HepG2 (cell line): Measurements from ENCODE around the genes MED4, MLNR and CDADC1.

DNA sequence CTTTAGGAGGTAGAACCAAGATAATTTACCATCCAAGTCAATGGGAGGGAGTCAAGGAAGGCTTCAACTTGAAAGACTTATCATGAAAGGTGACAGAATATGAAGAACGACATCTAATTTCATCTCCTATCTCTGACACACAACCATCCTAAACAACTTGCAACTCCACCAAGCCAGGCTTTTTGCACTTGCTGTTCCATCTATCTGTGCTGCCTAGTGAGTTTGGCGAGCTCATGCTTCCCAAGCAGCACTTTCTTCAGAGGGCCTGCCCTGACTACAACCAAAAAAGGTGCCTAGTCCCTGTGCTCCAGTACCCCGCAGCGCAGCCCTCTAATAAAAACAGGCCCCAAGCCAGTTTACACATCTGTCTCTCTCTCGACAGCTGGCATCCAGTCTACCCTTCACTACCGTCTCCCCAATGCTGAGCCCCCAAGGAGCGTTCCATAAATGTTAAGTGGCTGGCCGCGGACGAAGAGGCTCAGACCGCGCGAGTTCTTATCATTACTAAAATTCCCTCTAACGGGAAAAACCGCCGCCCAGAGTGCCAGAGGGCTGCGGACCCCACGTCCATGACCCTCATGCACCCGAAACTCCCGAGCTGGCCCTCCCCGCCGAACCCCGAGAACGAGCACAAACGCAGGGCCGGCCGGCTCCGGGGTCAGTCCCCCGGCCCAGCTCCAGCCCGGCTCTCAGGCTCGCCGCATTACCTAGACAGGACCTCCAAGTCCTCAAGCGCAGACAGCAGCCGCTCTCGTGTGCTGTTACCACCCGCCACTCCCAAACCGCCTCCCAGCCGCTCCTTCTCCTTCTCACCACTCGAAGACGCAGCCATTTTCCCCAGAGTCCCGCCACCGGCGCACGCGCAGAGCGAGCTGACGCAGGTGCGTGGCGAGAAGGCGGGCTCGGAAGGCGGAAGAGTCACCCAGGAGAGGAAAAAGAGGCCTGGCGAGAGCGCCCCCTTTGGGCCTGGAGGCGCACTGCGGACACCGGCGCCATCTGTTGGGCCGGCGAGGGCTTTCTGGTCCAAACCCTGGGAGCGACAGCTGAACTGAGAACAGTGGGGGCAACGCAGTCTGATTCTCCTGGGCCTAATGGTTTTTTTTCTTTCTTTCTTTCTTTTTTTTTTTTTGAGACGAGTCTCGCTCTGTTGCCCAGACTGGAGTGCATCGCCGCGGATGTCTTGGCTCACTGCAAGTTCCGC lies at the start of gene MED4:
MED4 (minus strand) TSS at position 858 of the 1,201 bp plus-strand sequence.
- RRBS, 2 experiments = no CpG with 5 or more reads among the region's 68 CpGs
CAGE:
- cytosol, long polyA minus RNA = start-site peak on the minus strand centred at position 837 of the sequence, 6 bp wide, 346 reads
- cytosol, long polyA plus RNA = start-site peak on the minus strand centred at position 848 of the sequence, 21 bp wide, 1,730 and 2,628 reads in 2 replicates
- long polyA plus RNA = start-site peak on the minus strand centred at position 849 of the sequence, 24 bp wide, 2,332 and 2,298 reads in 2 replicates
- nucleus, long polyA minus RNA = start-site peak on the minus strand centred at position 832 of the sequence, 17 bp wide, 35 reads
- nucleus, long polyA plus RNA = start-site peak on the minus strand centred at position 848 of the sequence, 22 bp wide, 635 and 1,673 reads in 2 replicates

DNA sequence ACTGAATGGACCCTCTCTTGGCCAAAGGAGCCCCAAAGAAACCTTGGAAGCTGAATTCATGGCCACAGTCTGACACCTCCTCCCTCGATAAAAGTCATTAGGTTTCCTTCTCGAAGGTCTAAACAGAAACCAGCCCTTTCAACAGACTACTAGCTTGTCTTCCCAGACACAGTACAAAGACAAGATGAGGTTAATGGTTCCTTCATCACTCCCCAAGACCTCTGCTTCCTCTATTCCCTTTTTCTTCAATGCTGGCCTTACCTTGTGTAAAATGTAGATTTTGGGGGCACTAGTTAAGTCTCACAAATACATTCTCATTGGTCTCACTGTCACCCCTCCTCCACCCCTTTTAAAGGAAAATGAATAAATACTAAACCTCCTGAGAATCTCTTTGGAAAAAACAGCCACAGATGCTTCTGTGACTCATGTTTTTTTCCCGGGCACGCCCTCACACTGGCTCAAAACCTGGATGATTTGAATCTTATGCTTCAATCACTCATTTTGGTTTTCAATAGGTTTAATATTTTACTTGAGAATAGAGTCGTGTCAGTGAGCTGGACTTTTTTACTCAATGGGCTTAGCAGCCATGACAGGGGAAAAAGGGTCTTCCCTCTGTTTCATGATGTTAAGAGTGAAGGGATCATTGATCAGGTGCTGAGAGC lies 65.9 kb upstream of the MED4 start:
- RRBS, 2 experiments = no CpG with 5 or more reads among the region's 5 CpGs
CAGE:
- cytosol, long polyA minus RNA = no peak
- cytosol, long polyA plus RNA = no peak
- long polyA plus RNA = no peak
- nucleus, long polyA minus RNA = no peak
- nucleus, long polyA plus RNA = no peak

- RRBS, 2 experiments = no CpG with 5 or more reads among the region's 4 CpGs
CAGE:
- cytosol, long polyA minus RNA = no peak
- cytosol, long polyA plus RNA = no peak
- long polyA plus RNA = no peak
- nucleus, long polyA minus RNA = no peak
- nucleus, long polyA plus RNA = no peak
Measured at GRCh38 chr13:48258656-48259200, 25.7 kb downstream of the ITM2B start.

- RRBS, 2 experiments = no CpG with 5 or more reads among the region's 17 CpGs
CAGE:
- cytosol, long polyA minus RNA = no peak
- cytosol, long polyA plus RNA = no peak
- long polyA plus RNA = no peak
- nucleus, long polyA minus RNA = no peak
- nucleus, long polyA plus RNA = no peak
Measured at GRCh38 chr13:48492457-48493416, 40.1 kb downstream of the RCBTB2 start.

- RRBS, 2 experiments = no CpG with 5 or more reads among the region's 6 CpGs
CAGE:
- cytosol, long polyA minus RNA = no peak
- cytosol, long polyA plus RNA = no peak
- long polyA plus RNA = no peak
- nucleus, long polyA minus RNA = no peak
- nucleus, long polyA plus RNA = no peak
Measured at GRCh38 chr13:48594476-48594932, 59.2 kb upstream of the CYSLTR2 start.

DNA sequence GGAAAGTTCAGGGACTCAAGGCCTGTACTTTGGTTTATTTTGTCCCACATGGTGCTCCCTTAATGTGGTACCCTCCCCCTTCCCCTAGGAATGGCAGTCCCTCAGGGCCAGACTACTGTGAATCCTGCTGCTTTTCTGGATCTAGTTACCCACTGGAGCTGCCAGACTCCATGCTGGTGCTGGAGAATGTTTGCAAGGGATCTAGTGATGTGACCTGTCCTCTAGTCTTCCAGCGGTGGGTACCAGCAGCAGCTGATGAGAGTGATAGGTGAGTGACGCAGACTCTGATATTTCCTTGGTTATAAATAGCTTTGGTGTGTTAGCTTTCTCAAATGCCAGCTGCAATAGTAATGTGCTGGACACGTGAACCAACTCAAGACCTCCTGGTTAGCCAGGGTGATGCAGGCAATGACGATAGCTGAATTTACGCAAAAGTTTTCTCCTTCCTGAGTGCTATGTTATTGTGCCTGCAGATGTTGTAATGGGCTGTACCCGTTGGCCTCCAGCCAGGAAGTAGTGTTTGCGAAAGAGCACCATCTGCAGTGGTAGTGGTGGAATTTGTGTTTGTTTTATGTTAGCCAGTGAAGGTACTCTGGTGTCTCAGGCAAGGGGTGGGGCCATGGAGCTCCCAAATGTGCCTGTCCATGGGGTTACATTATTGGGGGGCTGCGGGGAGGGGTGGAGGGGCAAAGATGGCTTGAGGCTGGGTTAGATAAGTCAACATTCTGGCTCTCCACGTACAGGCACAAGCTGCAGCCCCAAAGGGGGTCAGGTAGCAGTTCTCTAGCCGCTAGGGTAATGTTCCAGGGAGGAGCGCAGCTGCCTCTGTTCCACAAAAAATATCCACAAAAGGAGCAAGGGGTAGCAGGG lies 129.5 kb downstream of the CYSLTR2 start:
- RRBS, 2 experiments = no CpG with 5 or more reads among the region's 11 CpGs
CAGE:
- cytosol, long polyA minus RNA = no peak
- cytosol, long polyA plus RNA = no peak
- long polyA plus RNA = no peak
- nucleus, long polyA minus RNA = no peak
- nucleus, long polyA plus RNA = no peak

GRCh38 chr13:48954078-48954524 lies 21.6 kb upstream of the FNDC3A start:
- RRBS, 2 experiments = no CpG with 5 or more reads among the region's 6 CpGs
CAGE:
- cytosol, long polyA minus RNA = no peak
- cytosol, long polyA plus RNA = no peak
- long polyA plus RNA = no peak
- nucleus, long polyA minus RNA = no peak
- nucleus, long polyA plus RNA = no peak

DNA sequence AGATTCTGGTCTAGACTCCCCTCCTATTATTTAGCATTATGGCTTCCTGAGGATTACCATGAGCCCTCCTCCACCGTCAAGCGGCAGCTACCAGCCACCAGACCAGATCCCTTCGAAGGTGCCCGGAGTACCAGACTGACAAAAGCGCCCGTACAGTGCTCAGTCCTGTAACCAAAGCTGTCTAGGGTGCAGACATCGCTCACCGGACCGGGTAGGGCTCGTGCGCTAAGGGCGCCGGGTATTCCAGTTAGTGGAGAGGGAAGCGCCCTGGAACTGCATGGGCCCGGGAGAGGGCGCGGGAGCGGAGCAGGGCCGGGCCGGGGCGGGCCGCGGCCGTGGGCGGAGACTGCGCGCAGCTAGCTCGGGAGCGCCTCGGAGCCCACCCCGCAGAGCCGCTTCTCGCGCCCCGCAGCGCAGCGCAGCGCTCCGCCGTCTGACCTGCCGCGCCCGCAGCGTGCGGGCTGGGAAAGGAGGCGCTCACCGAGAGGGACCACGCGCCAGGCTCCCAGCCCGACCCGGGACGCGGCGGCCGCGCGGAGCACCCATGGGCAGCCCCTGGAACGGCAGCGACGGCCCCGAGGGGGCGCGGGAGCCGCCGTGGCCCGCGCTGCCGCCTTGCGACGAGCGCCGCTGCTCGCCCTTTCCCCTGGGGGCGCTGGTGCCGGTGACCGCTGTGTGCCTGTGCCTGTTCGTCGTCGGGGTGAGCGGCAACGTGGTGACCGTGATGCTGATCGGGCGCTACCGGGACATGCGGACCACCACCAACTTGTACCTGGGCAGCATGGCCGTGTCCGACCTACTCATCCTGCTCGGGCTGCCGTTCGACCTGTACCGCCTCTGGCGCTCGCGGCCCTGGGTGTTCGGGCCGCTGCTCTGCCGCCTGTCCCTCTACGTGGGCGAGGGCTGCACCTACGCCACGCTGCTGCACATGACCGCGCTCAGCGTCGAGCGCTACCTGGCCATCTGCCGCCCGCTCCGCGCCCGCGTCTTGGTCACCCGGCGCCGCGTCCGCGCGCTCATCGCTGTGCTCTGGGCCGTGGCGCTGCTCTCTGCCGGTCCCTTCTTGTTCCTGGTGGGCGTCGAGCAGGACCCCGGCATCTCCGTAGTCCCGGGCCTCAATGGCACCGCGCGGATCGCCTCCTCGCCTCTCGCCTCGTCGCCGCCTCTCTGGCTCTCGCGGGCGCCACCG lies at the start of gene MLNR:
MLNR (plus strand) TSS at position 545 of the 1,189 bp plus-strand sequence.
- RRBS, 2 experiments = 51 to 54% methylated on average over 26 to 29 of the region's 142 CpGs
CAGE:
- cytosol, long polyA minus RNA = no peak
- cytosol, long polyA plus RNA = no peak
- long polyA plus RNA = no peak
- nucleus, long polyA minus RNA = no peak
- nucleus, long polyA plus RNA = no peak

- RRBS, 2 experiments = no CpG with 5 or more reads among the region's 43 CpGs
CAGE:
- cytosol, long polyA minus RNA = no peak
- cytosol, long polyA plus RNA = start-site peak on the plus strand at chr13:49247923-49247967, 375 and 377 reads in 2 replicates
- long polyA plus RNA = start-site peak on the plus strand at chr13:49247932-49247947, 128 and 93 reads in 2 replicates
- nucleus, long polyA minus RNA = start-site peak on the plus strand at chr13:49247911-49247967, 31 reads
- nucleus, long polyA plus RNA = start-site peak on the plus strand at chr13:49247923-49247967, 226 and 708 reads in 2 replicates
Measured at GRCh38 chr13:49247206-49248379, at the start of gene CDADC1. Gene CDADC1 (plus strand): TSS chr13:49247925.

DNA sequence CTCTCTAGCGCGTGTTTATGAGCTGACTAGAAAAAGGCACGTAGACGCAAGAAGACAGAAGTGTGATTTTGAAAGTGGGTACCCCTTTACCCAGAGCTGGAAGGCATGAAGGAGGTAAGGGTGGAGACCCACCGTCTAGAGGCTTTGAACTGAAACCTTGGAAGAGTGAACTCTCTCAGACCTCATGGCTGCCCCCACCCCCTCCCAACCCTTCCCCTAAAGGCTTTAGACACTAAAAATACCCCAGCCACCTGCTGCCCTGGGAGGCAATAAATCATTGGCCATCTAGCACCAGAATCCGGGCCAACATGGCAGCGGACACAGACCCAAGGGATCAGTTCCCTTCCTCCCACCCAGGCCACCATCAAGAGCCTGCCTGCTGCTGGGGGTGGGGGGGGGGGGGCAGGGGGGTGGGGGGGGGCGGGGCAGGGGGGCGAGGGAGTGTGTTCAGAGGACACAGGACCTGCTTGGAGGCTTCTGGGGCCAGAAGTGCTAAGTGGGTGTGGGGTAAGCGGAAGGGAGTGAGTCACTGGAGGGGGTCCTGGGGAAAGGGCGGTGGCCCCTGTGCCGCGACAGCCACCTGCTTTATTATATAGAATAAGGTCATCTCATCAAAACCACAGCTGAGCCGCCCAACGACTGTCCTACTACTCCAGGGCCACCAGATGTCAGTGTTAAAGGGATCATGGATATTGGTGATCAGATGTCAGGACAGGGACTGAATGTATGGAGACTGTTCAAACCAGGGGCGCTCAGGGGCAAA lies 24.1 kb downstream of the ARL11 start:
- RRBS, 2 experiments = no CpG with 5 or more reads among the region's 16 CpGs
CAGE:
- cytosol, long polyA minus RNA = no peak
- cytosol, long polyA plus RNA = no peak
- long polyA plus RNA = no peak
- nucleus, long polyA minus RNA = no peak
- nucleus, long polyA plus RNA = no peak

- RRBS, 2 experiments = no CpG with 5 or more reads among the region's 8 CpGs
CAGE:
- cytosol, long polyA minus RNA = no peak
- cytosol, long polyA plus RNA = no peak
- long polyA plus RNA = no peak
- nucleus, long polyA minus RNA = no peak
- nucleus, long polyA plus RNA = no peak
Measured at GRCh38 chr13:49686534-49687339, 4.5 kb downstream of the EBPL start.

GRCh38 chr13:50015606-50016529 lies 624 bp downstream of the KCNRG start:
- RRBS, 2 experiments = no CpG with 5 or more reads among the region's 5 CpGs
CAGE:
- cytosol, long polyA minus RNA = start-site peak on the plus strand at chr13:50016219-50016345, 9 reads
- cytosol, long polyA plus RNA = no peak
- long polyA plus RNA = no peak
- nucleus, long polyA minus RNA = no peak
- nucleus, long polyA plus RNA = no peak

GRCh38 chr13:50026590-50027489 lies 11.6 kb downstream of the KCNRG start:
- RRBS, 2 experiments = no CpG with 5 or more reads among the region's 2 CpGs
CAGE:
- cytosol, long polyA minus RNA = no peak
- cytosol, long polyA plus RNA = no peak
- long polyA plus RNA = no peak
- nucleus, long polyA minus RNA = no peak
- nucleus, long polyA plus RNA = no peak

- RRBS, 2 experiments = no CpG with 5 or more reads among the region's 13 CpGs
CAGE:
- cytosol, long polyA minus RNA = no peak
- cytosol, long polyA plus RNA = no peak
- long polyA plus RNA = no peak
- nucleus, long polyA minus RNA = start-site peak on the minus strand at chr13:50080200-50080211, 35 reads
- nucleus, long polyA plus RNA = no peak
Measured at GRCh38 chr13:50080066-50080392, 64.8 kb downstream of the KCNRG start.

DNA sequence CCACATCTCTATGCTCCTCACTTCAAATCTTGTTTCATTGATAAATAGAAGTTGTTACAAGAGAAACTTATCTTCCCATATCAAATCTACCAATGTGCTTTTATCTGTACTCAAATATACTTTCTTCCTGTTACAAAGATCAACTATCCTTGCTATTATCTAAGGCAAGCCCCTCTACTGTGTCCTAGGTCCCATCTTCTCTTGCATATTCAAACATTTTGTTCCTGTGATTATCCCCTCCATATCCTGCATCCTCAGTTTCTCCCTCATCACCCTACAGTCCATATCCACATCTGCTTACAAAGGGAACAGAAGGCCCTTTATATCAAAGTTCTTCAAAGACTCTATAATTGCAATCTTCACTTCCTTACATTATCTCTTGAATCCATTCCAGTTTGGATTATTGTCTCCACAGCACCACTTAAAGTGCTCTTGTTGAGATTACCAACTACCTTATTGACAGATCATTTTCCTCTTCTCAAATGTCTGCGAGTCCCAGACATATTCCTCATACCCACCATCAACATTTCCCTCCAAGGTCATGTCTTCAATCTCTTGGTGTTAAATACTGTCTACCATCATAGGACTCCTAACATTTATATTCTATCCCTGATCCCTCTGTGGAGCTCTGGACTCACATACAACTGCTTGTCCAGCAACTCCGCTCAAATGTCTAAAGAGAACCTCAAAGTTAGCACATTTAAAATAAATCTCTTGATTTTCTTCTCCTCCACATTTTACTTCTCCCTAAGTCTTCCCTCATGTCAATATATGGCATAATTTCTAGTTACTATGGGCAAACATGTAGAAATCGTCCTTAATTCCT lies 99.3 kb downstream of the KCNRG start:
- RRBS, 2 experiments = no CpG with 5 or more reads among the region's 3 CpGs
CAGE:
- cytosol, long polyA minus RNA = no peak
- cytosol, long polyA plus RNA = no peak
- long polyA plus RNA = no peak
- nucleus, long polyA minus RNA = no peak
- nucleus, long polyA plus RNA = no peak

DNA sequence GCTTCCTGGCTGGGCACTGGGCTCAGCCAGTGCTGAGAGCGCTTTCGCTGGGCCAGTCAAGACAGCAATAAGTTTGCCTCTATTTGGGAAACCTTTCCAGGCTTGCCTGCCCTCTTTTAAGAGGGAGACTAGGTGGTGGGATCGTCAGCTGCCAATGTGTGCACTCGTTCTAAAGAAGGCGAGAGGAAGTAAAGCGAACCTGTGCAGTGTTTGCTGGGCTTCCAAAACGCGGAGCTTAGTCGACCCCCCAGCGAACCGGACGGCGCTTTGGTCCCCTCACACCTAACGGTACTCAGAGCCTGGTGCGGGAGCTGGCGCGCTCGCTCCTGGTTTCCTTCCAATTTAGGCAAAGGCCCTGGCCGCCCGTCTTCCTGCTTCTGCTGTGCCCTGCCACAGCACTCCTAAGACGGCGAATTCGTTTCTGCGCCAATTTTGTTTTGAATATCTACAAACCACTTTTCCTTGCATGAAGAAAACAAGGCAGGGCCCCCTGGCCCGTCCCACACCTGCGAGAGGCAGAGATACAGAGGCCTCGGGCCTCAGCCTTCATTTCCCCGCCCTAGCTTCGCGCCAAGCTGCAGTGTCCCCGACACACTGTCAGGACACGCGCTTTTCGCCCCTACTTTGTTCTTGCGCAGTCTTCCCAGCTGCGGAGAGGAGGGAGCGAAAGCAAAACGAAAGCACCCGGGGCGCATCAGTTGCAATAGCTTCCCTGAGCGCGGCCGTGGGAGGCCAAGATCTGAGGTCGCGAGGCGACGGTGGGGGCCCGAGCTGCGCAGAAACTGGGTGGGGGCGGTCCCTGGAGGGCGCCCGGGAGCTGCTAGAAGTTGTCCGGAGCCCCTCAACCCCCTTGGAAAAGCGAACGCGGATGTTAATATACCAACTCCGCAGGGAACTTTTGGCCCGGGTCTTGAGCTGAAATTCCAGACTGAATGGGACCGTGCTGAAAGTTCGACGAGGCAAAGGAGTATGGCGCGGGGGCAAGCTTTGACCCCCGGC lies 111.9 kb downstream of the KCNRG start:
- RRBS, 2 experiments = 91 to 94% methylated on average over 9 of the region's 64 CpGs
CAGE:
- cytosol, long polyA minus RNA = no peak
- cytosol, long polyA plus RNA = no peak
- long polyA plus RNA = no peak
- nucleus, long polyA minus RNA = no peak
- nucleus, long polyA plus RNA = no peak

DNA sequence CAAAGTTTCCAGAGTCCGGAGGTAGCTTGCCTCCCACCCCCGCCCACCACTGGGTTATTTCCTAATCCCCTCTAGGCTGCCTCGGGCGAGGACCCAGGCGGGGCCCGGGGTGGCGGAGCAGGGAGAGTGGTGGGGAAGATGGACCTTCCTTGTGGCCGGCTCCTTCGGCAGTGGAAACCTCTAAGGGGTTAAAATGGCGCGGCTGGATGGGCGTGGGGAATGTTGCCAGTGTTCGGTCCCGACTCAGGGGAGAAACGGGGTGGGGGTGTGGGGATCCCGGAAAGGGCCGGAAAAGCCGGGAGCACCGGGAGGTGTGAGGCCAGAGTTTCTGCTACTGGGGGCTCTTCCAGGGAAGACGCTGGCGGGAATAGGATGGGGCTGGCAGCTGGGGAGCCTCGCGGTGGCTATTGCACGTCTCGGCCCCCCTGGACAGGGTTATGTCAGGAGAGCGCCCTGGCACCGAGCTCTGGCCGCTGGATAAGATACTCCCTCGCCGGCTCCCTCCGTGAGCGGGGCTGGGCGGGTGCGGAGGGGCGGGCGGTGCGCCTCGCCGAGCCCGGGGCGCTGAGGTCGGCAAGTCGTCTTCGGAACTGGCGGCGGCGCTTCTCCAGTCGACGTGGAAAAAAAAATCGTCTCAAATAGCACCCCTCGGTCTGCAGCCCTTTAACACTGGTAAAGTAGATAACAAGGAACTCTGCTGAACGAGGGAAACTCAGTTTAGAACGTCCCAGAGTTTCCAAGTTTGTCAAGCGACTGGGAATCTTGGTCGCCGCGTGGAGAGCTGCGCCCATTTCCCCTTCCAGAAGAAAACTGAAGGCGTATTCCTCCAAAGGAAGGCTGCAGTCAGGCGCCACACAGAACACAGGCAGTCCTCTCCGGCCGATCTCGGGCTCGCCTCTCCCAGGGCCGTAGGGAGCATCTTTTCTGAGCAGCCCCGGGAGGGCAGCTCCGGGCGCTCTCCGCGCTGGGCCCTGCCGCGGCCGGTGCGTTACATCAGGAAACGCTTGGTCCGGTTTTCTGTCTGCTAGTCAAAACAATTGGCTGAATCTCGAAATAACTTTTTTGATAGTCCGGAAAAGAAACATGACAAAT lies 115.0 kb downstream of the KCNRG start:
- RRBS, 2 experiments = 9 to 11% methylated on average over 25 to 28 of the region's 78 CpGs
CAGE:
- cytosol, long polyA minus RNA = no peak
- cytosol, long polyA plus RNA = no peak
- long polyA plus RNA = no peak
- nucleus, long polyA minus RNA = no peak
- nucleus, long polyA plus RNA = no peak

DNA sequence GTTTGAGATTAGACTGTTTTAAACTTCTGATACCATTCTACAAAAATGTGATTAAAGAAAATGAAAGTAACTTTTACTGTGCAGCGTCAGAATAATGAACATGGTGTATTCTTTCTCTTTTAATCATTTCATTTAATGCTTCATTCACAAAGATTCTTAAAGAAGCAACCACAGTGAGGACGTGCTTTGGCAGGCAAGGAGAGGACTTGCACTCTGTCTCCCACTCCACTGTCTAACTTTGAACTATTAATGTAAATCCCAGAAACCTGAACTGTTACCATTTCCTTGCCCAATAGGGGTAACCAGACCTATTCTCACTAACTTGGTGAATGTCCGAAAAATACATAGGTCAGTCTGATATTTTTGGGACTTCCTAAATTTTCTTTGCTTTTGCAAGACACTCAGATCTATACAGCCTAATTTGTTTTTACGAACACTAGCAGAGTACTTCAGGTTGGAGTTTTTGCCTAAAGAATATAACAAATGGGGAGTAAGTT lies 137.1 kb downstream of the KCNRG start:
- RRBS, 2 experiments = no CpG with 5 or more reads among the region's 4 CpGs
CAGE:
- cytosol, long polyA minus RNA = no peak
- cytosol, long polyA plus RNA = no peak
- long polyA plus RNA = no peak
- nucleus, long polyA minus RNA = no peak
- nucleus, long polyA plus RNA = no peak

DNA sequence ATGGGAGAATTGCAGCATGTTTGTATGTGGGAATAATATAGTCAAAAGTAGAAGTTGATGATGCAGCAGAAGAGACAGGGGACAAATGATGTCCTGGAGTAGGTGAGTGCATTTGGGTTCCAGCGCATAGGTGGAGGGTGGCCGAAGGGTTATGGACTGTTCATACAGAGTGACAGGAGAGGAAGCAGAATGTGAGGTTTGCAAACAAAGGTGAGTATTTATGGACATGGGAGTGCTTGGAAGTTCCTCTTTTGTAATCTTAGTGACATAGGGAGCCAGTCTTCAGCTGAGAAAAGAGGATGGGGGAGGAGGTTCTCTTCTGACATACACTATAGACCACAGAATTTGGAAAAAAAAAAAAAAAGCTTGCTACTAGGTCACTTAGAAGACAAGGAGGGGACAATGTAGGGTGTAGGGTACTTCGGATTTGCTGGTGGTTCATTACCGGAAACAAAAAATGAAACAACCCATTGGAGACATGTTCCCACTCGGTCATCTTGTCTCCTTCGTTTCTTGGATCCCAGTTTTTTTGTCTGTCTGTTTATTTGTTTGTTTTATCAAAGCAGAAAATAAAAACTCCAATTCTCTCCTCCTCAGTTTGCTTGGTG lies 331.5 kb downstream of the DLEU7 start:
- RRBS, 2 experiments = no CpG with 5 or more reads among the region's 6 CpGs
CAGE:
- cytosol, long polyA minus RNA = no peak
- cytosol, long polyA plus RNA = no peak
- long polyA plus RNA = no peak
- nucleus, long polyA minus RNA = no peak
- nucleus, long polyA plus RNA = no peak

- RRBS, 2 experiments = no CpG with 5 or more reads among the region's 5 CpGs
CAGE:
- cytosol, long polyA minus RNA = no peak
- cytosol, long polyA plus RNA = no peak
- long polyA plus RNA = no peak
- nucleus, long polyA minus RNA = no peak
- nucleus, long polyA plus RNA = no peak
Measured at GRCh38 chr13:50914289-50914511, 4.6 kb downstream of the RNASEH2B start.